Neuron (in vitro differentiated cells): ENCODE measurements around a stretch of chr10.

- PRO-cap: no peak
Observed at GRCh38 chr10:74889388-74889998, 63.1 kb downstream of the KAT6B start.

GRCh38 chr10:75014525-75014963 is 58.9 kb downstream of the DUSP29 start:
- PRO-cap: no peak

GRCh38 chr10:75024707-75025354 is 48.6 kb downstream of the DUSP29 start:
- PRO-cap: no peak

- PRO-cap: no peak
Observed at GRCh38 chr10:75101759-75102306, 2.5 kb upstream of the DUSP13 start.

GRCh38 chr10:75195195-75195768 is 15.3 kb upstream of the VDAC2 start:
- PRO-cap: no peak

DNA sequence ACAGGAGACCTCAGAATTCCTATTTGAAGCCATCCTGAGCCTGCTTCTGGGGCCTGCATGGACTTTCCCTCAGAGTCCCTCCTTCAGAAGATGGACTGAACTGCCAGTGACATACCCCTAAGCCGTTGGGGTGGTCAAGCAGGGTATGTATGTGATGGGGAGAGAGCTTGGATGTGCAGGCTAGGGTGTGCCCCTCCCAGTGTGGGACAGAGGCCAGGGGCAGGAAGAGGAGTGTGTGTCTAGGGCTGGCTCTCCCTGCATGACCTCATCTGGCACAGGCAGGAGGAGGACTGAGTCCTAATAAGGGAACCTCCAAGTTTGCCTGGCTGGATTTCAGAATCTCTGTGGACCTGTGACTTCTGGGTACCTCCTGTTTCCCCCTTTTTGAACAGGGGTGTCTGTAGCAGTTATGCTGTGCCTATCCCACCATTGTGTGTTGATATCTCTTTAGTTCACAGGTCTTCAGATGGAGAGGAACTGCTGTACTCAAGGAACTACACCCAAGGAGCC is 7.9 kb upstream of the VDAC2 start:
- PRO-cap: no peak

DNA sequence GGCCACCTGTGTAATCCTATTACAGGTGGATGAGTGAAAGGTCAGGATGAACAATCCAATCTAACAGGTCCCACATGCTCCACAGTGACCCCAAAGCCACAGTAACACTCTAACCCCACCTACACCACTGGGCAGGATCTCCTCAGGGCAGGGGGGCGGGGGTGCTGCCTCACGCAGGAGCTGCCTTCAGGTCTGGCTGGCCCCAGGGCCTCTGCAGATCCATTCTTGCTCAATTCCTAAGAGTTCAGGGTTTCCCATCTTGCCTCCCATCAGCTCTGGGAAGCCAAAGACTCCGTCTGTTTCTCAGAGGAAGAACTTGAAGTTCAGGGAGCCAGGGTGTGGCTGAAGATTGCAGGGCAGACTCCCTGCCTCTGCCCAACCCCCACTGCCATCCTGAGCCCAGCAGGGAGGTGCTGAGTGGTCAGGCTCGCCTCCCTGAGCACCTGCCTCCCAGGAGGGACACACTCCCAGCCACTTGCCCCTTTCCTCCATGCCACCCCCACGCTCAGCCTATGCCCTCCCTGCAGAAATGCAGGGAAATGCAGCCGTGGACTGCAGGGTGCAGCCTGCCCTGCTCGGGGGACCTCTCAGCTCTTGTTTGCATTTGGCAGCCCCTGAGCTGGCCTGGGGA is 9.8 kb upstream of the COMTD1 start:
- PRO-cap: no peak

GRCh38 chr10:75294461-75295259 is 58.9 kb upstream of the COMTD1 start:
- PRO-cap: bidirectional peak, plus-strand start at chr10:75295091, minus-strand start at chr10:75294979

- PRO-cap: no peak
Observed at GRCh38 chr10:75375895-75376353, 25.6 kb downstream of the ZNF503 start.

- PRO-cap: no peak
Observed at GRCh38 chr10:75397623-75398043, 3.9 kb downstream of the ZNF503 start.

DNA sequence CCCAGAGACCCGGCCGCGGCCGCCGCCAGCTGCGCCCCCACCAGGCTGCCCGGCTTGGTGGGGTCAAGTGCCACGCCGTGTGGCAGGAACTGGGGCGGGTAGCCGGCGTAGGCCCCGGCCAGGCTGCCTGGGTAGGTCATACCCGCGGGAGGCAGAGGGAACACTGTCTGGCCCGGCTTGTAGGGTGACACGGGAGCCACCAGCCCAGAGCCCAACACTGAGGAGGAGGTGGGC is 2.2 kb downstream of the ZNF503 start:
- PRO-cap: no peak

DNA sequence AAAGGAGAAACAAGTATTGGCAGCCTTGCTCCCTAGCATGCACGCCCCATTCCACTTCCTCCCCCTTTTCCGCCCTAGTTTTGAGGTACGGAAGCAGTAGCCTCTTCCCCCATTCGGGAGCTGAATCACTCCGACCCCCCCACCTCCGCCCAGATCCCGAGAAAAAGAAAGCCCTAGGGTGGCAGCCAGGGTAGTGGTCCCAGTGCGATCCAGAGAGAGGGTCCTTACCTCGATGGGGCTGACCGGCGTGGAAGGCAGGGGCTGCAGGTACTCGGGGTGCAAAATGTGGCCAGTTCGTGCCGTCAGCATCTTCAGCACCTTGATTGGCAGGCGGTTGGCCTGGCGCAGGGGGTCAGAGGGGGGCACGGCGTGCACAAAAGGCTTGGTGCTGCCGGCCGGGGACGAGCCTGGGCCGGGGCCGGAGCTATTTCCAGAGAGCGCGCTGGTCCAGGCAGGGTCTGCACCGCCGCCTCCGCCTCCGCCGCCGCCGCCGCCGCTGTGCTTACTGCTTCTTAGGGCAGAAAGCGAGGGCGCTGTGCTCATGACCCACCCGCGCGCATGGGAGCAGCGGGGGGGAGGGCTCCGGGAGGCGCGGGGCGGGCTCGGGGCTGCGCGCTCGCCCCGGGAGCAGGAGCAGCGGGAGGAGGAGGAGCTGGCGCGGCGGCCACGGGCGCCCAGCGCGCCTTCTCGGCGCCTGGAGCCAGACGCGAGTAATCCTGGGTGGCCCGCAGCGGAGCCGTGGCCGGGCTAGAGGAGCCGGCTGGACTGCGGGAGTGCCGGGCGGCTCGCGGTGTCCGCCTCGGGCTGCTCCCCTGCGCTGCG is 476 bp downstream of the ZNF503 start:
- PRO-cap: bidirectional peak, plus-strand start at position 427 of the sequence, minus-strand start at position 439 of the sequence; bidirectional peak, plus-strand start at position 677 of the sequence, minus-strand start at position 507 of the sequence

GRCh38 chr10:75401833-75402513 is 409 bp upstream of the ZNF503 start:
- PRO-cap: bidirectional peak, plus-strand start at chr10:75401905, minus-strand start at chr10:75401764; bidirectional peak, plus-strand start at chr10:75402464, minus-strand start at chr10:75402268

GRCh38 chr10:75468697-75469742 is 37.6 kb downstream of the LRMDA start:
- PRO-cap: no peak

DNA sequence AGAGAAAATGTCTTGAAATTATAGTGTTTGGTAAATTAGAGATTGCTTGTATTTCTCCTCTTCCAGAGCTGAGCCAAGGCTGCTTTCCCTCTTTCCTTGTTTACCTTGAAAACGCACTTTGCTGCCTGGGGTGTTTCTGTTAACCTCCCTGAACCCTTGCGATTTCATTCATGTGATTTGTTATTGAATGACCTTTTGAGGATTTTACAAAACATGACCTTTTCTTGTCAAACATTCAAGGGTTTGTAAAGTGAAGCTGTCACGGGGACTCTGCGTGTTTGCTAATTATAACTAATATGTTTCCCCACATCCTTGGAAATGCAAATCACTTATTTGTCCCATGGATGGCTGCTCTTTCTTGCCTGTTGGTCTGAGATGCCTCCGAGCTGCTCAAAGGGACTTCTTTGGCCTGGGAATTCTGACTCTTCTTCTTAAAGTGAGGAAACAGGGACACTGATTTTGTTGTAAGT is 169.5 kb downstream of the LRMDA start:
- PRO-cap: no peak

- PRO-cap: no peak
Observed at GRCh38 chr10:75639186-75639989, 208.0 kb downstream of the LRMDA start.

GRCh38 chr10:75640739-75641502 is 209.5 kb downstream of the LRMDA start:
- PRO-cap: no peak

- PRO-cap: no peak
Observed at GRCh38 chr10:75746253-75747025, 315.0 kb downstream of the LRMDA start.

DNA sequence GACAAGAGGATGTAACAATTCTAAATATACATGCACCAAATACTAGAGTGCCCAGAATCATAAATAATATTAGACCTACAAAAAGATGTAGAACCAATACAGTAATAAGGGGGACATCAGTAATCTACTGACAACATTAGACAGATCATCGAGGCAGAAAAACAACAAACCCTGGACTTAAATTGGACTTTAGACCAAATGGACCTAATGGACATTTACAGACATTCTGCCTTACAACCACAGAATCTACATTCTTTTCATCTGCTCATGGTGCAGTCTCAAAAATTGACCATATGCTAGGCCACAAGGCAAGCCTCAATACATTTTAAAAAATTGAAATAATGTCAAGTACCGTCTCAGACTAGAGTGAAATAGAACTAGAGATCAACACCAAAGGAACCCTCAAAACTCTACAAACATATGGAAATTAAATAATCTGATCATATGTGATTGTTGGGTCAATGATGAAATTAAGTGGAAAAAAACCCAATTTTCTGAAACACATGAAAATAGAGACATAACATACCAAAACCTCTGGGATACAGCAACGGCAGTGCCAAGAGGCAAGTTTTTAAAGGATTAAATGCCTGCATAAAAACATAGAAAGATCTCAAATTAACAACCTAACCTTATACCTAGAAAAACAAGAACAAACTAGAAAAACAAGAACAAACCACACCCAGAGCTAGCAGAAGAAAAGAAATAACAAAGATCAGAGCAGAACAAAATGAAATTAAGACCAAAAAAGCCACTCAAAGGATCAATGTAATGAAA is 388.7 kb downstream of the LRMDA start:
- PRO-cap: no peak

DNA sequence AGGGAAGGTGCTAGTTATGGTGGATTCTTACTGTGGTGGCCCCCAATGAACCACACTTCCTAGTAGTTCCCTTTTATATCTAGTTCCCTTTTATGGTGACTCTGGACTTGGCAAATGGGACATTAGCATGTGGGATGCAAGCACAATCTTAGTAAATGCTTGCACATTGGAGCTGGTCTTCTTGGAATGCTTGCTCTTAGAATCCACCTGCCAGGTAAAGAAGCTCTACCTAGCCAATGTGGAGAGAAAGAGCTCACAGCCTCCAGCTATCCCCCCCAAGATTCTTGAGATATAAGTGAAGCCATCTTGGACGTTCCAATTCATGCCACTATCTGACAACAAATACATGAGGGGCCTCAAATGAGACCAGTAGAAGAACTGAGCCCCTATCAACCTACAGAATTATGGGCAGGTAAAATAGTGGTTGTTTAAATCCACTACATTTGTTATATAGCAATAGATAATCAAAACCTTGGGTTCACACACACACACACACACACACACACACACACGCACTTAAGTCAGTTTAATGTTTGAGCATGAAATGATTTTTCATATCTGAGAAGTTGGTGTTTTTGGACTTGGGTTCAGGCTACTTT is 430.4 kb downstream of the LRMDA start:
- PRO-cap: no peak